ENCODE measurements around a stretch of chr17.

DNA sequence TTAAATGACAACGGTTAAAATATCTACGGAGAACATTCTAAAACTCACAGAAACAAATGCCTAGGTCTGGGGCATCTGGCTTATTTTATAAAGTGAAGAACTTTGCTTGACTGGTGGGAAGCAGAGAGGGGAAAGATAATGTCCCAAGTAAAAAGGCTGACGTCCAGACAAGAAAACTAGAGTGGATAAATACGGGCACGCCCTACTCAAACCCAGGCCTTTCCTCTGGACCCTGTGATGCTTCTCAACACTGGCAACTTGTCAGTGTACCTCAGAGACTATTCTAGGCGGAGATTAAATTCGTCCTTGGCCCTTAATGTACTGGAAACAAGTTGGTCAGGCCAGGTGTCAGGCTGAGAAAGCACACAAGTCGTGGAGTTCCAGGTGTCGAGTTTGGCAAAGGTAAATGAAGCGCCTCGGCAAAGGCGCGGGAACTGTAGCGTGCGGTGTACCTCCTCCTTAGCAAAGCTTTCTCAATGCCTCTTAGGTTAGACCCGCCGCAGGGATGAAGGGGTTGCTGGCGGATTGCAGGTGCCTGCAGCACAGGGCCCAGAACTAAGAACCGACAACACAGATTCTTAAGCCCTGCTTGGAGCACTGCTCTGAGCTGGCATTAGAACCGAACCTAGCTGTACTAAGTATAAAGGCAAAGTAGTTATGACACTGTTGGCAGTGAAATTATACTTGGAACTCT, 665 bp upstream of the UNK start:
- PRO-cap = bidirectional peak, plus-strand start at position 540 of the sequence, minus-strand start at position 475 of the sequence

GRCh38 chr17:75832763-75833819, 11.1 kb downstream of the UNC13D start:
- PRO-cap = no peak

- PRO-cap = no peak
Measured at GRCh38 chr17:75835236-75835514, 9.0 kb downstream of the UNC13D start.

DNA sequence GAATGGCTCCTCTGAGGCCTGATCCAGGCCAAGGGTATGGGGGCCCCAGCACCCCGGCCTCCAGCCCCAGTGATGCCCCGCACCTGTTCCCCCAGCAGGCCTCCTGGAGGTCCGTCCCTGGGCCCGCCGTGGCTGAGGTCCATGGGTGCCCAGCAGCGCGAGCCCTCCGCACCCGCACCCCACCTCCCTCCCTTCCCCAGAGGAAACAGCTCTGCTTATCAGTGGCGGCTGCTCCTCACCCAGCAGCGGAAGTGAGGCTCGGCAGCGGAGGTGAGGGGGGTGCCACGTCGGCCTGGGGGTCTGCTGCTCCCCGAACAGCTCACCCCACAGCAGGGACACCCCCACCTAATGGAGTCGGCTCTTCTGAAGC, 639 bp downstream of the UNC13D start:
- PRO-cap = bidirectional peak, plus-strand start at position 255 of the sequence, minus-strand start at position 193 of the sequence

DNA sequence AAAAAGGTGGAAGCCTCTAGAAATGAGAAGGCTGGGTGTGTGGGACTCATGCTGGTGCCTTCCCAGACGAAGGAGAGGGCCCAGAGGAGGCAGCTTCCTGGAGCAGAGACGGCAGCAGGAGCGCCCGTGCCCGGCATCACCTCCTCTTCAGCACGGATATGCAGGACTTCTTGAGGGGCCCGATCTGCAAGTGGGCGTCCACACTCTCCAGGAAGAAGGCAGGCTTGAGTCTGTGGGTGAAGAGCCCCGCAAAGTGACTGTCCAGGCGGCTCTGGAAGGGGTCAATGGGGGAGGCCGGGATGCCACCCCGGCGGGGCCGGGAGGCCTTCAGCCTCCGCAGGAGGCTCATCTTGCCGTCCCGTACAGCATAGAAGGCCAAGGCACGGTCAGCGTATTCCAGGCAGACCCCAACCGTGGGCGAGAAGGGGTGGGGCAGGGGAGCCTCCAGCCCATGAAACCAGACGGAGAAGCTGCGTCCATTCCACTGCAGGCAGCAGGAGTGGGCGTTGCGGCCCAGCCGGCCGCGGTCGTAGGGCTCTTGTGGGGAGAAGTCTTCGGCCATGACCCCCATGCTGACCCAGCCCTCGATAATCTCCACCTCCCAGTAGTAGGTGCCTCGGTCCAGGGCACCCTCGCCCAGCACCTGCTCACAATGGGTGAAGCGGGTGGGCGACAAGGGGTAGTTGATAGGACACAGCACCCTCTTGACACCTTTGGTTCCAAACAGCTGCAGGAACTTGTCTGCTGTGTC, 3.9 kb downstream of the TRIM47 start:
- PRO-cap = no peak

GRCh38 chr17:75997142-75997697, 3.4 kb upstream of the CDK3 start:
- PRO-cap = no peak

- PRO-cap = no peak
Measured at GRCh38 chr17:76141748-76142398, 828 bp upstream of the FOXJ1 start.

DNA sequence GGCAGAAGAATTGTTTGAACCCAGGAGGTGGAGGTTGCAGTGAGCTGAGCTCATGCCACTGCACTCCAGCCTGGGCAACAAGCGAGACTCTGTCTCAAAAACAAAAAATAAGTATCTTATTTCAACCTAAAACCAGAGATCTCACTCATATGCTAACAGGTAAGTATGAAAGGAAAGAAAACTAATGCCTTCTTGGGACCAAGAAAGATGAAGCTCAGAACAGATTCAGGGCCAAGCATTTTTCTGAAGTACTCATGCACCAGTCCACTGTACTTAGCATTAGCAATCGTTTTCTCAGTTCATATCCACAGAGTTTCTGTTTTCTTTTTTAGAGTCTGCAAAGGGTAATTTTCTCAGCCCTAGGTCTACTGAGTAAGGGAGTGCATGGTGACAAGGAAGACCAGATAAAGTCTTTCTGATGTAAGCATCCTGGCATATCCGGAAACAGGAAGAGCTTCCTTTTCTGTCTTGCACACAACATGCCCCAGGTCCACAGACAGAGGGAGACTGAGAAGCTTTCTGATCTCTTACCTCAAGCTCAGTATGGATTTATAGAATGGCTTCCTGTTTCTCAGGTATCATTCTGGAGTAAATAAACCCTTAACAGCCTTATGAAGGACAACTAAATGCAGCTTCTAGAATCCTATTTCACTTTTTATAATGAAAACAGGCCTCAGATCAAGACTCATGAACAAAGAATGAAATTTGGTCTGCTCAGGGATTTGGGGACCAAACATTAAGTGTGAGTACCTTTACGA, 38.7 kb upstream of the FOXJ1 start:
- PRO-cap = no peak

DNA sequence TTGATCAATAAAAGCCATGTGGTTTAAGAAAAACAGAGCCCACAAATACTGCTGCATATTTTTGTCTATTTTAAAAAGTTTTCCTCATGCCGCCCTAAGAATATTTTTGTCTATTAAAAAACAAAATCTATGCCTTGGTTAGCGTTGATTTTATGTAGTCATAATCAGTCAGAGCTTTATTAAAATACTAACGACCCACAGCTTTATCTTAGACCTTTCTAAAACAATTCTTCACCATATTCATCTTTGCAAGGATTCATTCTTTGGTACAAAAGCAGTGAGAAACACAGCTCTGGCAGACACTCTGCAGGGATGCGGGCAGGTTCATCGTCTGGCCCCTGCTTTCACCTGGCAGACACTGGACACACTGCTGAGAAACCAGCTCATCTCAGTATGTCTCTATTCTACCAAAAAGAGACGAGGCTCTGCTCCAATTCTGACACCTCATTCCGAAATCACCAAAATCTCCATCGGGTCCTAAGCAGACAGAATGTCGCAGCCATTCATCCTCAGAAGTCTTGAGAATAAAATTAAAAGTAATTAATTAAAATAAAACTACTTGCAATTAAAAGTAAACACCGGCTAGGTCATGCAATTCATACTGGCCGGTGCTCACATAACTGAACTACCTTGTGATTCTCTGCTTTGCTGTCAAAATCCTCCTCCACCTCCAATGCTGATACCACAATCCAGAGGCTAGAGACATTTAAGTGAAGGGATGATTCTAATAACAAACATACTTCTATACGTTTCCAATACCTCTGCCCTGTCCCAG, 1.5 kb downstream of the RNF157 start:
- PRO-cap = no peak

- PRO-cap = no peak
Measured at GRCh38 chr17:76275802-76276588, 10.8 kb downstream of the UBALD2 start.

- PRO-cap = no peak
Measured at GRCh38 chr17:76311248-76311653, 3.2 kb upstream of the QRICH2 start.

DNA sequence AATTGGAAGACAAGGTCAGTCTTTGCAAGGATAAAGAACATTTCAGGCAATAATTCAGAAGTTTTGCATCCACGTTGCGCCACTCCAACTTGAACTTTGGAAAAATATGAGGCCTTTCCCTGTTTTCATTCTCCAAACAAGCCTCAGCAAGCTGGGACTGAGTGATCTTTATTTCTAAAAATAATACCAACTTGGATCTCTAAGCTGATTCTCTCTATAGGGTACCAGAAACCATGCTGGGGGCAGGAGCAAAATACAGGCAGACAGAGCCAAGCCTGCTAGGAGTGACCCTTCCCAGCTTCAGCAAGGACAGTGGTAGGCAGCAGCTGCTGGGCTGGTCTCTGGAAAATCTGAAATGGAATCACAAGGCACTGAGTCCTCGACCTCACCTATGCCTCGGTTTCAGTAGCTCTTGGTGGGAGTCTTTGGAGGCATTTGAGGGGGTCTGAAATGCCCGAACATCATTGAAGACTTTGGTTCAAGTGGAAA, 8.1 kb upstream of the PRPSAP1 start:
- PRO-cap = no peak

GRCh38 chr17:76490446-76491005, 10.7 kb downstream of the RHBDF2 start:
- PRO-cap = no peak

- PRO-cap = no peak
Measured at GRCh38 chr17:76491815-76492910, 9.1 kb downstream of the RHBDF2 start.

GRCh38 chr17:76502539-76502972, 1.3 kb upstream of the RHBDF2 start:
- PRO-cap = no peak

- PRO-cap = no peak
Measured at GRCh38 chr17:76531268-76531724, 6.2 kb downstream of the CYGB start.

DNA sequence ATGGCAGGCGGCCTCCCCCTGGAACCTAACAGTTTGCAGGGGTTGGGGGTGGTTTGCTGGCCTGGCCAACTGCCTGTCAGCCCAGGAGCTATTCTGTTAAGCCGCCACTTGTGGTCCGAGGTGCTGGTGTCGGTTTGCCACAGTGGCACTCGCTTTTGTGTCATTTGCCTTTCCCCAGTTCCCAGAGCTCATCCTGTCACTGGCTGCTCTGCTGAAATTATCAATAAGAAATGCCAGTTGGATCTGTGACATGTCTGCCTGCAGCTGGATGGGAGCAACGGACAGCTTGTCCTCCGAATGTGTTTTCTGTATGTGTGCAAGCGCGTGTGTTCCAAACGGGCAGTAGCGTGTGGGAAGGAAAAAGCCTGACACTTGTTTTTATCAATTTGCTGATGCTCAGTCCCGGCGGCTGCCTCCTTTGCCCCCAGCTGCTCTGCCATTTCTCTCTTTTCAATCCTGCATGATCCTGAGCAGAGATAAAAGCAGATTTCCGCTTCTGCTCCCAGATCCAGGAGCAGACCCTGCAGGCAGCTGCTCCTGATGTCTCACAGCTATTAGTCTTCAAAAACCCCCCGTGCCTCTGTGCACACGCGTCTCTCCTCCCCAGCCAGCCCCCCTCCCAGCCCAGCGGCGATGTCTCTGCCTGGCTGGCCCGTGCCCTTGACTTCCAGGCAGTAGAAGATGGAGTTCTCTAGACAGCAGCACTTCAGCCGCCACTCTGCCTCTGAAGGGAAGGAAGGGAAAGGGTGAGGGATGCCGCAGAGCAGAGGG, 4.0 kb downstream of the PRCD start:
- PRO-cap = no peak

DNA sequence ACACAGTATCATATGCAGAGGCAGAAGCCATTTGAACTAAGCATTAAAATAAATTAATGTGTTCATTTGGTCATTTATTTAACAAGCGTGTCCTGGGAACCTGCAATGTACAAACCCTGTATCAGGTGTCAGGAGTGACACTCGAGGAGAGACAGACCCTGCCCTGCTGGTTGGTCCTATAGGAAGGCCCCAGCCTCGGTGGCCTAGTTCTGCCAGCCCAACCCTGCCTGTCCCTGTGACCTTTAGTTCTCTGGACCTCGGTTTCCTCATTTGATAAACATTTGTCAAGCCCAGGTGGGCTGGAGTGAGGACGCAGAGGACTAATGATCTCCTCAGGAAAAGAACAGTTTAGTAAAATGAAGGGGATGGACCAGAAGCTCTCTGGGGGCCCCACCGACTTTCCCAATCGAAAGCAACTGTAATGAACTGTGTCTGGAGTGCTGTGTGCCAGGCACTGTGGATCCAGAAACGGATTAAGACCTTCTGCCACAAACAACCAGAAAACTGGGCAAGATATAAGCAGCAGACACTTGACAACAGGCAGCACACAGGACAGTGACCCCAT, 8.6 kb downstream of the PRCD start:
- PRO-cap = no peak

- PRO-cap = no peak
Measured at GRCh38 chr17:76558061-76558989, 18.5 kb downstream of the PRCD start.

GRCh38 chr17:76560865-76561985, 21.4 kb downstream of the PRCD start:
- PRO-cap = no peak